ENCODE measurements around a stretch of chr2.

DNA sequence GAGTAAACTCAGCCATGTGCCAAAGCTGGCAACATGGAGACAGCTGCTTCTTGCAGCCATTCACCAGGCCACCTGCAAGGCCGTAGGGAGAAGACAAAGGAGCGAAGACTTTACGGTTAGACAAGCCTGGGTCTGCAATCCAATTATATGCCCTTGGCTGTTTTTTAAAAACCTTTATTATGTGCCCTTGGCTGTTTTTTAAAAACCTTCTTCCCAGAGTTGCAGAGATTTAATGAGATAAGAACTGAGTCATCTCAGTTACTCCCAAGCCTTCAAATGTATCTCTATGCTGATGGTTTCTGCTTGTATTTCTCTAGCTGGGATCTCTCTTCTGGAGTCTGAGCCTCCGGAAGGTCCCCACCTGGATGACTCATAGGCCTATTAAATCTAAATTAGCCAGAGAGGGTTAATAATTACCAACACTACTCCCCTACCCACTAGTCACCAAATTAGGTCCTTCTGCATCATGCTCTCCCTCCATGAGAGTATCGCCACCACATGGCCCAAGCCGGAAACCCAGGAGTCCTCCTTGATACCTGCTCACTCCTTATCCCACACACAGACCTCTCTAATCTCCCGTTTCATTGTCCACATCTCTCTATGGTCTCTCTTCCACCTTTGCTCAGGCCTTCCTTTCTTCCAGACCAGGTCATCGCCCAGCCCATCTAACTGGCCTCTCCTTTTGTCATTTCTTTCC lies 17.5 kb upstream of the DPP4 start:
- PRO-cap: no peak

- PRO-cap: unidirectional peak, plus-strand start at chr2:162318319
These were observed 677 bp downstream of the IFIH1 start for GRCh38 chr2:162317642-162318371.

GRCh38 chr2:162574495-162575673 lies 231.0 kb downstream of the GCA start:
- PRO-cap: no peak

GRCh38 chr2:163693337-163693724 lies 42.5 kb downstream of the FIGN start:
- PRO-cap: no peak

GRCh38 chr2:164314028-164314617 lies 307.2 kb downstream of the GRB14 start:
- PRO-cap: no peak

GRCh38 chr2:164715922-164716680 lies 94.8 kb upstream of the GRB14 start:
- PRO-cap: no peak

DNA sequence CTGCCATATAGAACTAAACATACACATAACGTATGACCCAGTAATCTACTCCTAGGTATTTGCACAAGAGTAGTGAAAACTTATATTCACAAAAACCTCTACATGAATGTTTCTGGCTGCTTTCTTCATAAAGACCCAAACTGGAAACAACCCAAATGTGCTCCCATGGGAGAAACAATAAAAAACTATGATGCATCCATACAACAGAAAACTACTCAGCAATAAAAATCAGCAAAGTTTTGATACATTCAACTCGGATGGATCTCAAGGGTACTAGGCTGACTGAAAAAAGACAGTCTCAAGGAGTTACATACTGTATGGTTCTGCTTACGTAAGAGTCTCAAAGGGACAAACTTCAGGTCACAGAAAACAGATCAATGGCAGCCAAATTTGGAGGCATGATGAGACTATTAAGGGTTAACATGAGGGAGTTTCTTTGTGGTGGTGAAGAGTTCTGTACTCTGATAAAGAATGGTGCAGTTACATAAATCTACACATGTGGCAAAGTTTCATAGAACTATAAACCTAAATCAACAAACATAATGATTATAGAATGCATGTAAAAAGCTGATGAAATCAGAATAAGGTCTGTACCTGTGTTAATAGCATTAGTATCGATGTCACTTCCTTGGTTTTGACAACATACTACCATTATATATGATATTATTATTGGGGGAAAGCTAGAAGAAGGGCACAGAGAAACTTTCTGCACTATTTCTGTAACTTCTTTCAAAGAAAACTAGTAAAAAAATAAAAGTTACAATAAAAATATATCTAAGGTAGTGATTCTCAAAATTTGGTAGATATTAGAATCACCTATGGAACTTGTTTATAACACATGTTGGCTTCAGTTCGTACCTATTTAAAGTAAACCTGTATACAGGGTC lies 81.4 kb downstream of the COBLL1 start:
- PRO-cap: no peak

DNA sequence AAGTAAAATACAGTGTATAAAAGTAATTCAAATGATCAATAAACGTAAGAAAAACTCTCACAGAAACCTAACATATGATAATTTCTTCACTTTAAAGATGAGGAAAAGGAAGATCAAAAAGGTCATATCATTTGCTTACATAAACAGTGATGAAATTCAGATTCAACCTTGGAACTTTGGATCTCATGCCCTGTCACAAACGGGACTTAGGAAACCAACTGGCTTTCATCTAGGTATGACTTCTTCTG lies 45.7 kb upstream of the COBLL1 start:
- PRO-cap: no peak

DNA sequence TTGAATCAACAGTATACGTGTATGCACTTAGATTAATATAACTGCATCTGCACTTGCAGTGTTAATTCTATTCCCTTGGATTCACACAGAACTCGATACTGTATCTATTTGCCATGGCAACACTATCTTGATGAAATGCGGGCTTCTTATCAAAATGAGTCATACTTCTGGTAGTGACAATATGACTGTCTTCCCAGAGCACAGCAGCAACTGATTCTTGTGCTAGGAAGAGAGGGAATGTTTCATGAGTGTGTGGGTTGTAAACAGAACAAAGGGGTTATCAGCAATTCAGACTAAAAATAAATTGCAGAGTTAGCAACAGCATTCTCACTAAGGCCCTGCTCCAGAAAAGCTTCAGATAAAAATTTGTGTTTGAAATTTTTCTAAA lies 99.7 kb upstream of the SLC38A11 start:
- PRO-cap: no peak

DNA sequence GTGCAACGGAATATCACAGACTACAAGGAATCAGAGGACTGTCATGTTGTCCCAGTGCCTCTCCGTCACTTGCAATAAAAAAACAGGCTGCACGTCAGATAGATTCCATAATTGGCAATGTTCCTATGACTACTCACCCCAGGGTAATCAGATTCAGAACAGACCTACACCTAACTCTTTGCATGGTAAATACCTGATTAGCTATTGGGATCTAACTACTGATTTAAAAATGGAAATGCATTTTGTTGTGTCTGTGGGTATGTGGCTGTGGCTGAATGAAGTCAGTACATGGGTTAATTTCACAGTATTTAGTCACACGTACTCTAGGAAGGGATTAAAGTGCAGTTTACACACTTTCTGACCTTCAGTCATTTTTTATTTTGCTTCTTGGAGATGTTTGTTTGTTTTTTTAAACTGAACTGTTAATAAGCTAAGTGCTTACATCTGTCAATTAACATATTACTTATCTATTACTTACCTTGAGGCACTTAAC lies 91.7 kb downstream of the SCN3A start:
- PRO-cap: no peak

DNA sequence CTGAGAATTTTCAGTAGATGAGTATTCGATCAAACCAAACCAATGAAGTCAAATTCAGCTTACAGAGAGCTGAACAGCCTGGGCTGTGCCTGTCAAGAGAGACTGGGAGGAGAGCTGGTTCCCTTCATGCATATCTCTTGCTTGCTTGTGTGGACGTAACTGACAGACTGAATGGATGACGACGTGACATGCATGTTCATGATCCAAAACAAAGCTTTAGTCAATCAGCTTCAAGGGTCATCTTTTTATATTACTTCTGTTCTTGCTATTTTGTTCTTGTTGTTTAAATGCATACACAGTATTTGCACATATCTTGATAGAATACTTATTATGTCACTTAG lies 145.2 kb downstream of the GALNT3 start:
- PRO-cap: no peak

DNA sequence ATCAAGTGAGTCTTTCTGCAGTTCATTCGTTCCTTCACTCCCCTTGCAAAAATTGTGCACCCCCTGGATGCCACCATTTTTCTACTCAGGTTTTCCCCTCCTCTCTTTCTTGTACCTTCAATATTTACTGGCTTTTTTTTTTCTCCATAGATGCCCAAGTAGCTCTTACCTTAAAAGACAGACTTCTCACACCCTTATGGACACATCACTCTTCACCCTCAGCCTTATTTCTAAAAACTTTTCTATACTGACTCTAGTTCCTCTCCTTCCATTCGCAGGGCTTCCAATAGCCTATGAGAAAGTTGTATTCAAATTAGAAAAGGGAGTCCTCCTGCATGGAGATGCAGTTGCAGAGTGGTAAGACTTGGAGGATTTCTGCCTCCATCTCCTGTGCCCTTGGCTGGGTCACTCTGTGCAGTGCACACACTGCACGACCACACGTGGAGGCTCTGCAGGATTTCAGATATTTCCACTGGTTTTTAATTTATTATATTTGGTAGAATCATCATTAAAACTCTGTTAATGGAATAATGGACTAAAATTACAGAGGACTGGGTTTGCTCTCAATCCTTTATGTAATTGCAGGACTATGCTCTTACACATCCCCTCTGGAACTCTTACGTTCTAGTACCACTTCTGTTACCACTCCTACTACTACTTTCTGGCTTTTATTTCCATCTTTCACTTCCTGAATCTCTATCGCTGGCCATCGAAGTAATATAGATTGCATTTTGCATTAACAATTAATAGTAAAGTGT lies 74.8 kb upstream of the GALNT3 start:
- PRO-cap: no peak

- PRO-cap: no peak
These were observed 3.5 kb upstream of the TTC21B start for GRCh38 chr2:165956872-165957647.

- PRO-cap: no peak
These were observed 54.8 kb upstream of the SCN1A start for GRCh38 chr2:166182735-166182934.

DNA sequence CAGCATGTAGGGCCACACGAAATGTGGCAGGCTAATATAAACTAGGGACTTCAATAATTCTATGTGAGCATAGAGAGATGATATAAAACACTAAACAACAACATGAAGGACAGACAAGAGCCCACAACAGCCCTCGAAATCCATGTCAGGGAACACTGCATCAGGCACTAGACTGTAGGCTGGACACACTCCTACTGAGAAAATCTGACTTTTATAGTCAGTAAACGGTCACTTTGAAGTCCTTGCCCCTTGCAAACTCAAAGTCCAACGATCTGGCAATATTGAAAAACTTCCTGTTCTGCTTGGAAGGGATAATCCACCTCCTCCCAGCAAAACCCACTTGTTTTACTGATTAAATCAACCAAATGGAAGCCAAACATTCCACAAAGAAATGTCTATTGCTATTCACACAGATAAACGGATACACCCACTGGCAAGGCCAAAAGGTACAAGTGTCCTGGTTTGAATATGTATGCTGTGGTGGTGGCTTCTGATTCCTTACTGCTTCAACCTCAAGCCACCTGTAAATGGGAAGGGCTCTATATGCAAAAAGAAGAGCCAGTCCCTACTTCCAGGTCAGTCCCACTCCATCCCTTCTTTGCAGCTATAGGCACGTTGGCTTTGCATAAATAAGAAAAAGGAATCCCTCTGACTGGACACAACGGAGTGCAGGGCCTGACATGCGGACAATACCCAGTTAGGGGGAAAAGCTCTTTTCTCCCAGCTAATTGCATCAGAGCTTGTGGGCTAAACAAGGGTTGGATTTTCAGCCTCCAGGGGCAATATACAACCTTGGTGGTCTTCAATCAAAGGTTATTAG lies 56.6 kb downstream of the STK39 start:
- PRO-cap: unidirectional peak, minus-strand start at position 187 of the sequence

GRCh38 chr2:168210208-168210690 lies 37.1 kb downstream of the STK39 start:
- PRO-cap: no peak

DNA sequence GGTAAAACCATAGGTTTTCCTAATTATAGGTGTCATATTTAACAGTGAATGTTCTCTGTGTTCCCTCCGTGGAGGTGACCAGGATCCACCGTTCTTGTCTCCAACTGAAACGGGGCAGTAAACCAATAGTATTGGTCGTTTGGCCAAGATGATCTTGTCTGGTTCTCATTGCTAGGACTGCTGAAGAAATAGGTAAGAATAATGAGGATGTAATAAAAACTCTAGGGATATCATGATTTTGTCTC lies 998 bp upstream of the STK39 start:
- PRO-cap: no peak

DNA sequence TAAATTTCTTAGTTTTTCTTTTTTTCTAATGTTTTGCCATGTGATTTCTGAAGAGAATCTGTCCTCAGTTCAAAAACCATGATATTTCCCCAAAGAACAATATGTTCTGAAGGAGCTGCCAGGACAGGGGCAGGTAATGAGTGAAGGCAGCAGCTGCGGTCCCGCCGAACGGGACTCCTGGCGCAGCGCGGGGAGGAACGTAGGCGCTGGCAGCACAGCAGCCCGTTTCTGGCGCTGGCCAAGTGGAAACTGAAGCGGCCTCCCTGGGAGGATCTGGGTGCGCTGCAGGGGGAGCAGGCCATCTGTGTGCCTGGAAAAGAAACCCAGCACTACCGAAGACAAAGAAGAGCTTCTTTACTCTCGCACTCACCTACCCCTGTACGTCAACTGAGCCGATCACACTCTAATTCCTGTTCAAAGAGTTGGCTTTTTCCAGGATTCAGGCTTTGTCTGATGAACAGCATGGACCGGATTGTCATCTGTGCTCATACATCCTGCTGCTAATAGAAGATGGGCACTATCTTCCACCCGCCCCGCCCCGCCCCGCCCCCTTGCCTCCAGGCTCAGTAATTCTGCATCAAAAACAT lies 11.8 kb downstream of the G6PC2 start:
- PRO-cap: no peak

GRCh38 chr2:169585409-169585656 lies 1.2 kb downstream of the PPIG start:
- PRO-cap: no peak

GRCh38 chr2:169649161-169649556 lies 45.0 kb downstream of the CFAP210 start:
- PRO-cap: no peak